ENCODE measurements around a stretch of chr6.

- PRO-cap: no peak
Measured at GRCh38 chr6:138231196-138231812, 13.0 kb upstream of the PBOV1 start.

GRCh38 chr6:138406458-138406772 is 2.4 kb downstream of the HEBP2 start:
- PRO-cap: unidirectional peak, minus-strand start at chr6:138406612

GRCh38 chr6:138486484-138487109 is 12.7 kb downstream of the NHSL1 start:
- PRO-cap: no peak

DNA sequence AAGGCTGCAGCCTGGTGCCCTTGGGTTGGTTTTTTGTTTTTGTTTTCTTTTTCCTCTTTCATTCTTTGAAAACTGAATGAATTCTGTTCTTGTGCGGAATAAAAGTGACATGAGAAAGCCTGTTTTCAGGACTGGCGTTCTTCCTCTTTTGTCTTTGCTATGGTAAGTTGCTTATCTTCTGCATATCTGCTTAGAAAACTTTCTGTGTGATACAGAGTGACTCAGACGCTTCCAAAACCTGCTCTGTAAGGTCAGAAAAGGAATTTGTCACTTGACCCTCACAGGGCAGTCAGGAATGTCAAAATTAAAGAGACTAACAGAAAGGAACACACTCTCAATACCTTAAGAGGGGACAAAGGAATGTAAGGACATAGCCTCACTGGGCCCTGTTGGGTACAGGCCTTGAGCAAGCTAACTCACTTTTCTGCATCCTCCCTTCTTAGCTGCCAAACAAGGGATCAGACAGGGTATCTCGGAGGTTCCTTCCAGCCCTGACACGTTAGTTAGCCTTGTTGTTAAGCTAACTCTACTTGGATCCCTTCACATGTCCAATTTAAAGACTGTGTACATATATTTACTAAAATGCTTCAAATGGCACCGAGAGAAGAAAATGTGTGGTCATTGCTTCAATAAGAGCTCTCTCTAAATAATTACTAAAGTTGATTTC is 56.4 kb upstream of the NHSL1 start:
- PRO-cap: no peak

DNA sequence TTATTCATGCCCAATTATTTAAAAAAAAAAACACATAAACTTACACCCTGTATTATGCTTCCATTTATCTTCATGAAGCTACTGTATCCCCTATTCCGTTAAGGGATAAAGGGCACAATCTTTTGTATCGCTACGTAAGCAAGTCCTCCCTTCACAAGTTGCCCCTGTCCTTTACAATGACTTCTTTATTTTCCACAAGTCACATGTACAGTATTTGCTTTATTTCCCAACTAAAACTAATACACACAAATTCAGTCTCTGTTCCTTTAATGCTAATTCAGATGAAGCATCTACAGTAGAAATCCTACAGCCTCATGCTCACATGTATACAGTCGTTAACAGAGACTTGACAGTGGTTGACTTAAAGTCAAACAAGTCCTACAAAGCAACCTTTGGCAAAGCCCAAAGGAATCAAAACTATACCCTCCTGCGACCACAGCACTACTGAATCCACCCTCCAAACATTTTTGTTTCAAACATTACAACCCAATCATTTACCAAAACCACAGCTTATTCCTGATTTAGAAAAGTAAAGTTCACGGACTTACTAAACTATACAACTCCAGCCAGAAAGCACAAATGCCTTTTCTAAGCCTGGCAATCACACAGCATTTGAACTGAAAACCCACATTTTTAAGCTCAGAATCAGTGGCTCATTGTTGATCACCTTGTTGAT is 70.7 kb upstream of the NHSL1 start:
- PRO-cap: unidirectional peak, plus-strand start at position 329 of the sequence; bidirectional peak, plus-strand start at position 547 of the sequence, minus-strand start at position 446 of the sequence

DNA sequence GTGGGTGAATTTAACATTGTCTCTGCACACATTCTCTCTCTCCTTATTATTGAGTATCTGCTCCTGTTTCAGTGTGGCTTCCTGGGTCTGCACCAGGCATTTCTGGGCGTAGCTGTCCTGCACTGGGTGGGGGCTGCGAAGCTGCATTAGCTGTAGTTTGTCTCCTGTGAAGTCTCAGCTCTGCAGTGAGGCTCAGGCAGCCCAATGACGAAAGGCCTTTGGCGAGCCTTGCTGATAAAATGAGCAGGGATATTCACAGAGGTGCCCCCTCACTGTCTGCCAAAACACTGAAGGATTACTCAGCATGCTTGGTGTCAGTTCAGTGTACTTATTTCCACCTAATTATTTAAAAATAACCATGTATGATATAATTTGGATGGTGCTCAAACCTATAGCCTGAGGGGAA is 73.5 kb downstream of the ECT2L start:
- PRO-cap: no peak

- PRO-cap: no peak
Measured at GRCh38 chr6:138962520-138963144, 25.4 kb downstream of the REPS1 start.

GRCh38 chr6:139166055-139166742 is 31.3 kb downstream of the HECA start:
- PRO-cap: no peak

GRCh38 chr6:139238781-139239573 is 52.8 kb downstream of the TXLNB start:
- PRO-cap: no peak

- PRO-cap: no peak
Measured at GRCh38 chr6:139270318-139270861, 21.4 kb downstream of the TXLNB start.

DNA sequence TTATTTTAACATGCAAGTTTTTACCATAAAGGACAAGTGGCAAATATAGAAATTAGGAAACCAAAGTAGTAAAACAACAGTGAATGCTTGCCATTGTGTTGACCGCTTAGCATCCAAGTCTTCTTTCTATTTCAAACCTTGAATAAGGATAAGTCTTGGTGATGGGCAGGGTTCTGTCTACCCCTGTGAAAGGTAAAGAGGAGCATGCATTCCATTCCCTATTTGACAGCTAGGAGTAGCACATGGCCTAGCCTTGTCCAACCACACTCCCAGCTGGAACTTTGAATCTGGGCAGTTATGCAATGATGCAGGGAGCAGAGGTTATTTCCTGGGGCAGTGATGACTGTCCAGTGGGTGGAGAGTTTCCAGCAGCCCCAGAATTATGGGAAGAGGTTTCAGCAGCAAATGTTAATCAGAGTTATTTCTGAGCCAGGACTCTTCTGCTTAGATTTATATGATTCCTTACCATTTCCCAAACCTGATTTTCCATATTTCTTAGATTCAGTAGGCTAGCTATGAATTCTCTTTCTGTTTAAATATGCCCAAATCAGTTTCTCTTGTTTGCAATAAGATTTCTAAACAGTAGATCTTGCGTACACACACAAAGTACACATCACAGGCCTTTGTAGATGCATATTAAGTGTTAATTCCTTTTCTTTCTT is 17.1 kb upstream of the TXLNB start:
- PRO-cap: no peak

GRCh38 chr6:139589930-139590850 is 215.7 kb upstream of the CITED2 start:
- PRO-cap: no peak

DNA sequence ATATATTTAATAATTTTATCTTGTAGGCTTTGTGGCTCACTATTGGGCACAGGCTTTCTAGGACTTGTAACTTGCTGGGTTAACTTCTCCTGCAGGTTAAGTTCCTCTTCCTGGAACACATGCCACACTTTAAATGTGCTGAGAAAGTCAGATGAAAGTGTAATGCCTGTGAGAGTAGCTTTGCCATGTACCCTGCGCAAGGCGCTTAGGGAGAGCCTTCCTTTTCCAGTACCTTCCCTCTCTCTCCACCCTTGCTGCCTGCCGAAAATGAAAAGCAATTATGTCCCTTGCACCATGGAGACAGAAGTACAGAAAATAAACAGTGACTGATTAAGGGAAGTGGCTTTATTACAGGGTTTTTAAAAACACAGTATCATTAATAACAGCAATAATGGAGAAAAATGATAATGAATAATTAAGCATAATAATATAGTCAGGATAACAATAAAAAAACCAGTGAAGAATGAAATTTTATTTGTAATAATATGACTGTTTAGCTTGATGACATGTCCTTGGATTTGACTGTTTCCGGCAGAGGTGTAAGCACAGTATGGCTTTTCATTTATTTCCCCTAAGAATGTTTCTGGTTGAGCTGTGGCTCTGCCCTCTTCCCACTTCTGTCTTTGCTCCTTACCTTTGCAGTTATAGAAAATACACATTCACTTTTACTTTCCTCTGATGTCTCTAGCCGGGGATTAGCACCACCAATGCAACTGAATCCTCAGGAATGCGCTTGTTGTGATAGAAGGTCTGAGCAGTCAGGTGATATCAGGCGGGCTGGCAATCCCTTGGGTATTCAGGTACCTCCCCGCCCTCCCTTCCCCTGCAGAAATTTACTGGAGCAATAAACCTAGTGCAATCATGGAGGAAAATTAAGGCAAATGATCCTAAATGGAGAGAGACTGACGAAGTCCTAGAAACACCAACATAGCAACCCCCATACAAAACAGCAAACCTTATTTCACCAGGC is 472.4 kb upstream of the CITED2 start:
- PRO-cap: no peak

- PRO-cap: no peak
Measured at GRCh38 chr6:139942332-139942608, 567.8 kb upstream of the CITED2 start.

GRCh38 chr6:140062201-140062556 is 687.7 kb upstream of the CITED2 start:
- PRO-cap: no peak

DNA sequence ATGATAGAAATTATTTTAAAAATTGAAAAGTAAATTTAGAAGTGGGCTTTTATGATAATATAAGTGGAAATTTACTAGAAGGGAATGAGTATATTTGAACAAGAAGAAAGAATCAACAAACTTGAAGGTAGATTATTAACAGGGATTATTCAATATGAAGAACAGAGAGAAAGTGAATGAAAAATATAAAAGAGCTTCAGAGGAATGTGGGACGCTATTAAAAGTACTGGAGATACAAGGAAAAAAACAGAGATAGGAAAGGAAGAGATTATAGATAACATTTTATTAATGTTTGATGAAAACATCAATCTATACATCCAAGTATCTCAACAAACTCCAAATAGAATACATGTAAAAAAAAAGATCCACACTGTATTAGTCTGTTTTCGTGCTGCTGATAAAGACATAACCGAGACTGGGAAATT is 1014.4 kb upstream of the CITED2 start:
- PRO-cap: no peak

DNA sequence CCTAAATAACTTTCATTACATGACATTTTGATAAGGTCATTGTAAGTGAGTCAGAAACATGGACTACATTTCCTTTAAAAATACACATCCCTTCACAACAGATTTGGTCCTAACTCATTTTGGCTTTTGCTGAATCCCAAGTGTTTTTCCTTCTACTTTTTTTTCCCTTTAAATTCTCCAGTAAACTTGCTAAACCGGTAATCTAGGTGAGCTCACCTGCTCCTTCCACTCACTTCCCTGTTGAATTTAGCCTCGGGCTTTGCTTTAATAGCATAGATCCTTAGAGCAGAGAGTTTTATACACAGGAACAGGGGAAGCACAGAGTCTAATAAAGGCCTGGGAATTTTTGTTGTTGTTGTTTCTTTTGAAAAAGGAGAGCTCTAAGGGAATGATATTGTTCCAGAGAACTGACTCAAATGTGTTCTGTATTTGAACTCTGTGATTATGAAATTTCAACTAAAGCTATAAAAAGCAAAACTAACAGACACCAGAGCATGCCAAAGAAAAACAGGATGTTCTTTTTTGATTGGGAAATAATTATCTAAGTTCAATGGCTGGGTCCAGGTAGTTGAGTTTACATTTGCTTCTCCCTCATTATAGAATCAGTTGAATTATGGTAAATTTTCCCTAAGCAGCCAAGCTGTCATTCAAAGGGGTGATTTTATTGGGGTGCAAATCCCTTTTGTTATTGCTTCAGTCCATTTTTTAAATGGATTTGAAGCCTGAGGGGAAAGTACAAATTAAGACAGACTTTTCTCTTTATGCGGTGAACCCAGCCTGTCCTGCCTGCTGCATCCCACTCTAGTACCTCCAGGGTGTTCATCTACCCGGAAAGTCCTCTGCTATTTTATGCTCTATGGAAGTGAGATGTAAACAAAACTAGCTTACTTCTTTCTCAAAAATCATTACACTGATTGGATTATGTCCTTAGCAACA is 1088.5 kb upstream of the CITED2 start:
- PRO-cap: no peak

DNA sequence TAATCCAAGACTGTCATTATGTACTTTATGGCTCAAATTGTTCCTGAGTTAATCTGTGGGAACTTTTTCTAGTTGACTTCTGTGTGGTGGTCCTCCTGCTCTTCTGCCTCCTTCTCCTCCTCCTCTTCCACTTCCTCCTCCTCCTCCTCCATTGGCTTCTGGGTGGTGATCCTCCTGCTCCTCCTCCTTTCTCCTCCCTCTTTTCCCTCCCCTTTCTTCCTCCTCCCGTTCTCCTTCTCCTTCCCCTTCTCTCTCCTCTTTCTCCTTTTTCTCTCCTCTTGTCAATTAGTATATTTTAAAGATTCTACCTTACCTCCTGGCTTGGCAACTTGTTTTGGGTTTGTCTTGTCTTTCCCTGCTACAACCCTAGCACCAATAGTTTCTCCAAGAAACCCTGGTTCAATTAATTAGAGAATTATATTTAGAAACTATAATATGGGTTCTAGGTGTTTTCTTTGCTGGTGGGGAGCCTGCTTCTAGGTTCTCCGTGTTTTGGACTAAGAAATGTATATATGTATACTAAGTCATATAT is 1248.9 kb upstream of the GJE1 start:
- PRO-cap: no peak

- PRO-cap: no peak
Measured at GRCh38 chr6:141212226-141212837, 920.4 kb upstream of the GJE1 start.

DNA sequence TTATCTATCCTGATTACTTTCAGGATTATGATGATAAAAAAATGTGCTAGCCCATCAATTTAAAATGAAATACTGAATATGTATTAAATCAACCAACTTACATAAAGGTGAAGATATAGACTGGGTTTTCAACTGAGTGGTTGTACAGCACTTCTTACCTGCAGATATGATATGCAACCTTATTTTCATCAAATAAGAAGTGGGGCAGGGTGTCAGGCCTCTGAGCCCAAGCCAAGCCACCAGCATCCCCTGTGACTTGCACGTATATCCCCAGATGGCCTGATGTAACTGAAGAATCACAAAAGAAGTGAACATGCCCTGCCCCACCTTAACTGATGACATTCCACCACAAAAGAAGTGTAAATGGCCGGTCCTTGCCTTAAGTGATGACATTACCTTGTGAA is 117.3 kb upstream of the GJE1 start:
- PRO-cap: no peak